ENCODE measurements around the gene EPC2.

- PRO-cap, result no peak
- RAMPAGE, long total RNA, 3 experiments, result no peak in any of the 3 experiments
These were observed 44.5 kb downstream of the ZEB2 start for GRCh38 chr2:144475024-144476195.

DNA sequence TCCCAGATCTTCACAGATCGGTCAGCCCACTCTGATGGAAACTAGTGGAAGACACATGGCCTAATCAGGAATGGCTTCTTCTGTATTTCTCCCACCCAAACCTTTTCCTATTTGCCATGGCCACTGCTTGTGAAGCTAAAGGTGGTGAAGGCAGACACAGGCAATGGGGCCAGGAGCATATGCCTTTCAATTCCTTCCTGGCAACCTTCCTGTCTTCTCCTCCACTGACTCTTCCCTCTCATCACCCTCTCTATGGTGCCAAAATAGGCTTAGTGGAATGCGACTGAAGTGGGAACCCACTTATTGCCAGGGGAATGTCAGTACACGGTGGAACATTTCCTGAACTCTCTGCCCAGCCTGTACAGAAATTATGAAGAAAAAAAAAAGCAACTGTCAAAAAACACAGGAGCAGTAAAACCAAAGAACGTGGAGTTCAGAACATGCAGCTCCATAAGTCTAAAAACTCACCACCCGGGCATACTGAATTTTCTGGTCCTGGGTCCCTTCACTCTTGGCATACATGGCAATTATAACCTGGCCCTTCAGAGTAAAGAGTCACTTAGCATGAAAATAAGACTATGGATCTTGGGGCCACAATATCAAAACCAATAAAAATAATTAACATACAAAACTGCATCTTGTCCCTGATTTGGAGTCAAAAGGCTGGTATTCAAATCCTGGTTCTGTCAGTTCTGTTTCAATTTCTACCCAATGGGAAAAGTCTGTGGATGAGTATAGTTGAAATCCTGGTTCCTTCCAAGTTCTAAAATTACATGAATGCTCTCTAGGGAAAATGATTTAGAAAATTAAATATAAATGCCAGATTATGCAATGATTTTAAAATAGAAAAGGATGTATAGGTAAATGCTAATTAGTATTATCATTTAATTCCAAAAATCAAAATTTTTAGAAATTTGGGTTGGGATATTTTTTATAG is 35.2 kb downstream of the ZEB2 start:
- PRO-cap, result no peak
- RAMPAGE, long total RNA, 3 experiments, result no peak in any of the 3 experiments

DNA sequence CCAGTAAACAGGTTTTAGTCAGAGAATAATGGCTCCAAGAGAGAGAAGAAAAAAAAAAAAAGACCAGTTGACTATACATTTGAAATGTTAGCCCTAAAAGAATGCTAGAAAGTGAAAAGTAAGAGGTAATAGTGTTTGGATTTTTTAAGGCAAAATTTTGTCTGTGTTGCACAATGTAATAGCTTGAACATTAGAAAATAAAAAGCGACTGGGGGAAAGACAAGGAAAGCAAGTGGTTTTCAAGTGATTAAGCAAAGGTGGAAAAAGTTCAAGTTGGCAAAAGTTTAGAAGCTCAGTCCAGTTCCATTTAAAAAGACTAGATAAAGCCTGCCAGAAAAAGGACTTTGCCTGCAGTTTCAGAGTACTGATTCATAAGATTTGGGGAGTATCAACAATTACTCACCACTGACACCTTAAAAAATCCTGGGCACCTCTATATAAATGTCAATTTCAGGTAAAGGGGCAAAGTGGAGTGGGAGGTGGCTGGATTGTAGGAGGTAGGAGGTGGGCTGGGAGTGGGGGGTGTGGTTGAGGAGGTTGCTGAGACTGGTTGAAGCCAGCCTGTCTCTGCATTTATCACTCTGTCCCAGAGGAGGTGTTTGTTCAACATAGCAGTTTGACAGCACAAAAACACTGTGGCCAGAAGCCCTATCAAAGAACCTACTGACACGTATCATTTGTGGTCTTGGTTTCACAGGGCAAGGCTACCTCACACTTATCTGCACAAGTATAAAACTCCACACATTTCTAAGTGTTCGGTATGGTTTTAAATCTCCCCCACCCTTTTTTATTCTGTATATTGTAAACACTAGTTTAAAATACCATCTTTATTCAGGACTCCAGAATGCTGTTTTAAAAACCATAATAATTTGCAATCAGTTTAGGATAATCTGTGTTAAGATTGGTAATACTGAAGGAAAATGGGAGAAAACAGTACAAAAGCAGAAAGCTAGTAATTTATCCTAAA is 14.5 kb downstream of the ZEB2 start:
- PRO-cap, result no peak
- RAMPAGE, long total RNA, 3 experiments, result no peak in any of the 3 experiments

- PRO-cap, result bidirectional peak, plus-strand start at chr2:144513911, minus-strand start at chr2:144513793
- RAMPAGE, long total RNA, 3 experiments, result no peak in any of the 3 experiments
These were observed 6.3 kb downstream of the ZEB2 start for GRCh38 chr2:144513457-144514092.

DNA sequence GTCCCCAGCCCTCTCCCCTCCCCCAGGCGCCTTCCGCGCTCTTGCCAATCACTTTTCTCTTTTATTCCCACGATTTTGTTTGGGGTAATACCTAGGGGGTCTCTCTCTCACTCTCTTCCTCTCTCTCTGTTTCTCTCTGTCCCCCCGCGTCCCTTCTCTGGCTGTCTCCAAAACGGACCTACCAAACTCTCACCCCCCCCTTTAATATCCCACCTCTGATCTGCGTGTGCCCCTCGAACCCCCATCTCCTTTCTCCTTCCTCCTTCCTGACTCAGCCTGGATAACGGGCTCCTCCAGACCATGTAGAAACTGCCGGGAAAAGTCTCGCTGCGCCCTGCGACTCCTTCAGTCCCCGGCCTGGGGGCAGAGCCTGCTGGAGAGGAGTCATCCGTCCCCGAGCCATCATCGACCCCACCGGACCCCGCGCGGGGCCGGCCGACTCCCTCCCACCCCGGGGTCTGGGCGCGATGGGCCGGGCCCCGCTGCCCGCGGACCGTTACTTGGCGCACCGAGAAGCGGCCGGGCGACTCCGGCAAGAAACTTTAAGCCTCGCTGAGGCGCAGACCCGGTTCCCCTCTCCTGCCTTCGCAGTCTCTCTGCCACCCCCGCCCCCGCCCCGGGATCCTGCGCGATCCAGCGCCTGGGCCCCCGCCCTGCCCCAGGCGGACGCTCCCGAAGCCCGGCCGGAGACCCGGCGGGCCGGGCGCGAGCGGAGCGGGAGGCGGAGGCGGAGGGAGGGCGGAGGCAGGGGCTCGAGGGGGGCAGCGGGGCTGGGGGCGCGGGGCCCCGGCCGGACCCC is 3.5 kb downstream of the ZEB2 start:
- PRO-cap, result bidirectional peak, plus-strand start at position 511 of the sequence, minus-strand start at position 255 of the sequence; bidirectional peak, plus-strand start at position 686 of the sequence, minus-strand start at position 598 of the sequence
- RAMPAGE, long total RNA, 3 experiments, result no peak in any of the 3 experiments

- PRO-cap, result no peak
- RAMPAGE, long total RNA, 3 experiments, result no peak in any of the 3 experiments
These were observed 1.3 kb downstream of the ZEB2 start for GRCh38 chr2:144518665-144518973.

- PRO-cap, result bidirectional peak, plus-strand start at chr2:144519411, minus-strand start at chr2:144519259
- RAMPAGE, long total RNA, 3 experiments, result no peak in any of the 3 experiments
These were observed 737 bp downstream of the ZEB2 start for GRCh38 chr2:144518974-144519790.

DNA sequence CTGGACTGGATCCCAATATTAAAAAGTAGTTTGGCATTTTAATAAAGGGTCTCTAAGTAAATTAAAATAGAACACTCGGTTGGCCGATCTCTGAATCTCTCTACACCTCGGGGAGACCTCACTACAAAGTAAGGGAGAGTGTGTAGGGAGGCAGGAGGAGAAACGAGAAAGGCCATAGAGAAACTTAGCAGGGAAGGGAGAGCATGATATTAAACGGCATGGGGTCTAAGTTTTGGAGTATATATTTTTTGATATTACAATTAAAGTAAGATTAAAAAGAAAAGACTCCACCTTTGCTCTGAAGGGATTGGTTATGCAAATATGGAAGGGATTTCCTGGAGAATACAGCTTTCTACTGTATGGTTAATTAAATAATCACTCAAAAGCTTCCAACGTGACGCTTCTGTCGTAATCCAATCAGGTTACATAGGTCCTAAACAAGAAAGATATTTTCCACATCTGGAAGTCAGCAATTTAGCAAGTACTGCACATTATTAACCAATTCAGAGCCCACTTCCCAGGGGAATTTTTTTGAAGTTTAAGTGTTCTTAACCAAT is 993 bp upstream of the ZEB2 start:
- PRO-cap, result bidirectional peak, plus-strand start at position 456 of the sequence, minus-strand start at position 304 of the sequence
- RAMPAGE, long total RNA, 3 experiments, result no peak in any of the 3 experiments

GRCh38 chr2:144596050-144596736 is 76.3 kb upstream of the ZEB2 start:
- PRO-cap, result no peak
- RAMPAGE, long total RNA, 3 experiments, result no peak in any of the 3 experiments

DNA sequence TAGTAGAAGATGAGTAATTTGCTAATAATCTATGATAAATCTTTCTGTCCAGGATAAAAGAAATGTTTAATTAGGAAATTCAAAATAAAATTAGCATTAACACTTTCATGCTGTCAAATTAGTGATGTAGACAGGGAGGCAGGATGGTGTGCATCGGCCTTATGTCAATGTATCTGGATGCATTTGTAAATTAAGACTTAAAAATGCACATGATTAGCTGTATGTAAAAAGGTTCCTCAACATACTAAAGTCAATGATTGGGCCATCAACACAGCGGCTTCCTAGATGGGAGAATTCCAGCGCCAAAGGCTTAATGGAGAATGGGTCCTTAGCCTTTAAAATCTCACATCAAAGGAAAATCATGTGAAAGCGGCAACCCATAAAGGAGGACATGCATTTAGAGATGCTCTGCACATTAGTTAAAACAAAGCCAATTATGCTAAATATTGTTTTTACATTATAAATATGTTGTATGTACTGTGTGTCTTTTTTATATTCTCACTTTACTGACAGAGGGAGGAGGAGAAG is 77.5 kb upstream of the ZEB2 start:
- PRO-cap, result no peak
- RAMPAGE, long total RNA, 3 experiments, result no peak in any of the 3 experiments

DNA sequence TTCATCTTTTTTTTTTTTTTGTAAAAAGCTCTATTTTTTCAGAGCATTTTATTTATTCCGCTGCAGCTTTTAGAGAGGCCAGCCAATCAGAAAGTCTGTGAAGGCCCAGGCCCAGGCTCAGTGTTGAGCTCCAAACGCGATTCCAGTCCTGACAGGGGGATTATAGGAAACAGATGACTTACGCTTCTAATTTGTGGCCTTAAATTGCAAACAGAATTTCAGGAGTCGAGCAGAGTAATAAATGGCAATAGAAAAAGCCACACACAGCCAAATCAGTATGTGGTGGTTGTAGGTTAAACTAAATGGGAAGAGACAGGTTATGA is 130.9 kb upstream of the ZEB2 start:
- PRO-cap, result no peak
- RAMPAGE, long total RNA, 3 experiments, result no peak in any of the 3 experiments

DNA sequence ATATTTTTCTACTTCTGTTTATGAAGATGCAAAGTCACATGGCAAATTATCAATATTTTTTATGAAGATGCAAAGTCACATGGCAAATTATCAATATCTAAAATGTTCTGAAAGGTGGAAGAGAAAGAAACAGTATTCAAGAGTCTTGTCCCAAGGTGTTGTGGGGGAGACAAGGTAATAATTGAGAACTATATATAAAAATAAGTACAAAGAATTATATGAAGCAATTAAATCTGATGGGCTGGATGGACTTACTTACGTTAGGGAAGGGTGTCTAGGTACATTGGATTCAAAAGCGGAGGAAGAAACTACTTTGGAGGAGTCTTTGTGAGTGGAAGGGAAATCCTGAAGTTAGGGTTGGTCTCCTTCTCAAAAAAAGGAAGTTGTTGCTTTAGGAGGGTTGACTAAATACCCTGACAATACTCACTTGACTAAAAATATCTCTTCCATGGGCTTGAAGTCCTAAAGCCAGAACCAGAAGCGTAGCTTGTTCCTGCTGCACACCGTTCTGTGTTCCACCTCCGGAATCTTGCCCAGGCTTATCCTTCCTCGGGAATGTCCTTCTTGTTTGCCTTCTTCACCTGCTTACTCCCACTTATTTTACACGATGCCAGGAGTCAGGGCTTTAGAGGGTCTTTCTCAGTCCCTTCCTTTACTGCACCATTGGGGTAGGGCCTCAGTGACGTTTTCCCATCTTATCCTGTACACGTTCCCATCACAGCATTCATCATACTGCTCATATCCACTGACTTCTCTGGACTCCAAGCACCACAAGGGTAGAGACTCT is 143.3 kb upstream of the ZEB2 start:
- PRO-cap, result no peak
- RAMPAGE, long total RNA, 3 experiments, result no peak in any of the 3 experiments

- PRO-cap, result no peak
- RAMPAGE, long total RNA, 3 experiments, result no peak in any of the 3 experiments
These were observed 1439.2 kb upstream of the ACVR2A start for GRCh38 chr2:146405415-146406193.

- PRO-cap, result no peak
- RAMPAGE, long total RNA, 3 experiments, result no peak in any of the 3 experiments
These were observed 380.6 kb upstream of the ACVR2A start for GRCh38 chr2:147464153-147464637.

- PRO-cap, result bidirectional peak, plus-strand start at chr2:148644773, minus-strand start at chr2:148644630
- RAMPAGE, long total RNA, 3 experiments, result start-site peak on the plus strand in 2 of 3 experiments, at chr2:148644631-148644761 at its widest, 26 to 43 reads per replicate
These were observed at the start of gene EPC2 for GRCh38 chr2:148643736-148644848. Gene EPC2 (plus strand): TSS chr2:148644751.

DNA sequence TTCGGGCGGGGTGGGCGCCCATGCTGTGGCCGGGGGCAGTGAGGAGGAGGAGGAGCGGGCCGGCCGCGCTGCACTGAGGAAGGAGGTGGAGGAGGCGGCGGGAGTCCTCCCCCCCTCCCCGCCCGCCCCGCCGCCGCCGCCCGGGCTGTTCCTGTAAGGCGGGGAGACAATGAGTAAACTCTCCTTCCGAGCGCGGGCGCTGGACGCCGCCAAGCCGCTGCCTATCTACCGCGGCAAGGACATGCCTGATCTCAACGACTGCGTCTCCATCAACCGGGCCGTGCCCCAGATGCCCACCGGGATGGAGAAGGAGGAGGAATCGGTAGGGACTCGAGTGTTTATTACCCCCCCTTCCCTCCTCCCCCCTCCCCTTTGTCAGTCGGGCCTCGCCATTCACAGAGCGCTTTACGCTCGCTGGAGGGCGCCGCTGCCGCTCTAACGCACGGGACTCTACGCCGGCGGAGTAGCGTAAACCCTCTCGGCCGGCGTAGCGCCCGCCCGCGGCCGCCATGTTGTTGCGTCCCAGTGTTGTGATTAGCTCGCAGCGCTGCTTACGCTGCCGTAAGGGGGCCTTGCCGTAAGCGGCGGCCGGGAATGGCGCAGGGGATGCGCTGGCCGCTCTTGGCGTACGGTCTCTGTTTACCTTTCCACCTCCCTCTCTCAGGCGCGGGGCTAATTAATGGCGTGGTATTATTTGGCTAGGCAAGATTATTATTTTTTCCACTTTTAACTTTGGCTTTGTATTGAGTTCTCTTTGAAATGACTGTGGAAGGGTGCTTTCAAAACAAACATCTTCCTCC is 498 bp downstream of the EPC2 start:
- PRO-cap, result bidirectional peak, plus-strand start at position 580 of the sequence, minus-strand start at position 343 of the sequence
- RAMPAGE, long total RNA, 3 experiments, result start-site peak on the plus strand in 3 of 3 experiments, centred at positions 172 to 249 of the sequence, 10 to 25 reads per replicate

DNA sequence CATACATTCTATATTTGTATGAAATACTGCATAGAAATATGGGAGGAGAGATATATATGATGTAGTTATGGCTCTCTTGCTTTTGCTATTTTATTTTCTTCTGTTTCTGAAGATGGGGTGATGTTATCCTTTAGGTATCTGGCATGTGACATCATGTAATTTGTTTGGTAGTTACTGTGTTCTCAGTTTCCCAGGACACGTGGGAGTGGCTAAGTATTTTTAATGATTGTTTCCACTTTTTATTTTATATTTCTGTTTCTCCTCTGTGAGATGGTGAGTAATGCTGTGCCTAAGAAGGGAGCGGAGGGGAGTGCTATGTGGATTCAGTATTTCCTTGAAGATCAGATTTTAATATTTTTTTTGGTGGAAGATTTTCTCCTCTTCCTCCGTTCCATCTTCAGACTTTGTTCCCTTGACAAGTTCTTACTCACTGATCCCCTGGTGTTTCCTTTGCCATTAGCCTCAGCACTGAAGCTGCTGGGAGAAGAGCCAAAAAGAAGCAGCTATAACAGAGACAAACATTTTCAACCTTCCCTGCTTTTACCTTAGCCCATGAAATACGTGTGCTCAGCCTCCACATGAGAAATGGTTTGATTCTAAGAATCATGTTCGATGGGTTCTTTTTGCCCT is 180.0 kb upstream of the MMADHC start:
- PRO-cap, result no peak
- RAMPAGE, long total RNA, 3 experiments, result no peak in any of the 3 experiments

- PRO-cap, result no peak
- RAMPAGE, long total RNA, 3 experiments, result no peak in any of the 3 experiments
These were observed 76.6 kb downstream of the RND3 start for GRCh38 chr2:150410722-150411419.

DNA sequence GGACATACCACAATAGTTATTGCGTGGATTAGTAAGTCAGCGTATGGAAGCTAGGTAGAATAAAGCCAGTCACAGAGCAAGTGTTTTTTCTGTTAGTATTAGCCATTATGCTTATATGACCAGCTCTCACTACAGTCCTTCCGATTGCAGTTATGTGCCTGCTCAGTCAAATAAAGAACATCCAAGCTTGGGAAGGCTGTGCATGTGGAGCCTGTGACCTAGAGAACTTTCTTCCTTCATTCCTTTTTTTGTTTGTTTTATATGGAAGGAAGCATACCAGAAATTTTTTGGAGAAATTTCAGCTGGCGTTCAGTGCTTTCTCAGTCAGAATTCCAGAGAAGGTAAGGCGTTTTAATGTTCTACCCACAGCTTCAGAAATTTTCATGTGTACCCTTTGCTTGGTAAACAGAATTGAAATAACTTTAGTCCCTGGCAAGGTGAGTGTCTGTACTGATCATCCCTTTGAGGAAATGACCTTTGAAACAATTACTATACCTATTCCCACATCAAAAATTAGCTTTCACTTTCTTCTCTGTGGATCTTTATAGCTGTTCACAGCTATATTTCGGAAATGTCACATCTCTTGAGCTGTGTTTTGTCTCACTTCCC is 114.1 kb upstream of the RND3 start:
- PRO-cap, result no peak
- RAMPAGE, long total RNA, 3 experiments, result no peak in any of the 3 experiments

- PRO-cap, result no peak
- RAMPAGE, long total RNA, 3 experiments, result no peak in any of the 3 experiments
These were observed 932 bp downstream of the RIF1 start for GRCh38 chr2:151410653-151411015.